SJCRH30 (cell line): Measurements from ENCODE around the gene PEAR1.

GRCh38 chr1:156468323-156468712, 32.3 kb downstream of the MEF2D start:
- RAMPAGE, long total RNA = no peak

- RAMPAGE, long total RNA = no peak
These were observed 17.3 kb downstream of the MEF2D start for GRCh38 chr1:156483195-156483693.

DNA sequence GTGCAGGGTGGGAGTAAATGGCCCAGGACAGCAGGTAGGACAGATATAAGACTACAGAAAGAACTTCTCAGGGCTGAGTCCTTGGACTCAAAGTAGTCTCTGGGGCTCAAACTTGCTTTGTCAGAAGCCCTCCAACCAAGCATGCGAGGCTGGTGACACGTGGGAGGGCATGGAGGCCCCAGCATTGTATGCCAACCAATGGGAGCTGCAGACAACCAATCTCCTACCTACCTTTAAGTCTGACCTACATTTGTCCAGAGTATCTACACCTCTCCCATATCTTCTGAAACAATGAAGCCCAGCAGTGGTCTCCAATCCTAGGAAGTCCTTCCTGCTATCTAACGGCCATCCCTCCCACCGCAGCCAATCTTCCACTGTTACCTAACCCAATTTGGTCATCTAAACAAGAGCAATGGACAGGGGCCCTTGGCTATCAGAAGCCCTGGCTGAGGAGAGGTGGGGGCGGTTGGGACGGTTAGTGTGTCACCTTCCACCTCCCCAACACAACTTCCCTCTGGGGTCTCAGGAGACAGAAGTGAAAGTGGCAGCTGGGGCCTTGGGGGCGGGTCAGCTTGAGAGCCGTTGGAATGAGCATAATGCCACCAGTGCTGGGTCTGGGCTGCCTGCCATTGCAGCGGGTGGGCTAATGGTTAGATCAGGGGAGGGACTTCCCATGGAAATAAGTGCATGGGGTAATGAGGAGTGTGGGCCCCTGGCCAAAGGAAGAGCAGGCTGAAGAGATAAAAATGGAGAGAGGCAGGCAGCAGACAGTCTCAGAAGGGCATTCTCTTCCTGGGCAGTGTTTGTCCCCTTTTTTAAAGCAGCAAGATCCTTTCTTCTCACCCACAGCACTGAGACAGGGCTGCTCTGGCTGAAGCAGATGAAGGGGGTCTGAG, 8.1 kb downstream of the MEF2D start:
- RAMPAGE, long total RNA = no peak

- RAMPAGE, long total RNA = no peak
These were observed 6.3 kb downstream of the MEF2D start for GRCh38 chr1:156494100-156494887.

DNA sequence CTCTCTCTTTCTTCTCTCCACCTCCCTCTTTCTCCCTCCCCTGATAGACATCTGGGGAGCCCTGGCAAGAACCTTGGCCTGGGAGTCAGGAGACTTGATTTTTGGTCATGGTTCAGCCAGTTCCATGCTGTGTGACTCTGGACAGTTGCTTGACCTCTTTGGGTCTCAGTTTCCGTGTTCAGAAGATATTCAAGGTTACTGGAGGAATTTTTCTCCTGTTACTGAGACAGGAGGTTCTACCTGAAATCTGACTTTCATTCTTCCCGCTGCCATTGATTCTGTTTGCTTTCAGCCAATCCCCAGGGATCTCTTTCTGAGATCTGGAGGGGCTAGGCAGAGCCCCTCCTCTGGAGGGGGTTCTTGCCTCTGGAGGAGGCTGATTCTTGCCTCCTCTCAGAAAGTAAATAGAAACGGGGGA, 3.1 kb upstream of the BCAN start:
- RAMPAGE, long total RNA = no peak

- RAMPAGE, long total RNA = no peak
These were observed 624 bp downstream of the BCAN start for GRCh38 chr1:156642258-156643224.

DNA sequence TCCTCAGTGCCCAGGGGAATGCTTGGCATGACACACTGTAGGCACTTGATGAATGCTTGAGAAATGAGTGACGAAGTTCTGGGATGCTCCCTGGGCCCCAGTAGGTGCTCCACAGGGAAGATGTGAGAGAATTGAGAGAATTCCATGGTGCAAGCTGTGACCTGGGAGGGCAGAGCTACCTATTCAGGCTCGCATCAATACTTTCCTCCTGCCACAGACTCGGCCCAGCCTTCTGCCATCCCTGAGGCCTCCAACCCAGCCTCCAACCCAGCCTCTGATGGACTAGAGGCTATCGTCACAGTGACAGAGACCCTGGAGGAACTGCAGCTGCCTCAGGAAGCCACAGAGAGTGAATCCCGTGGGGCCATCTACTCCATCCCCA, 9.3 kb downstream of the BCAN start:
- RAMPAGE, long total RNA = no peak

- RAMPAGE, long total RNA = no peak
These were observed 14.0 kb downstream of the NES start for GRCh38 chr1:156663106-156663732.

DNA sequence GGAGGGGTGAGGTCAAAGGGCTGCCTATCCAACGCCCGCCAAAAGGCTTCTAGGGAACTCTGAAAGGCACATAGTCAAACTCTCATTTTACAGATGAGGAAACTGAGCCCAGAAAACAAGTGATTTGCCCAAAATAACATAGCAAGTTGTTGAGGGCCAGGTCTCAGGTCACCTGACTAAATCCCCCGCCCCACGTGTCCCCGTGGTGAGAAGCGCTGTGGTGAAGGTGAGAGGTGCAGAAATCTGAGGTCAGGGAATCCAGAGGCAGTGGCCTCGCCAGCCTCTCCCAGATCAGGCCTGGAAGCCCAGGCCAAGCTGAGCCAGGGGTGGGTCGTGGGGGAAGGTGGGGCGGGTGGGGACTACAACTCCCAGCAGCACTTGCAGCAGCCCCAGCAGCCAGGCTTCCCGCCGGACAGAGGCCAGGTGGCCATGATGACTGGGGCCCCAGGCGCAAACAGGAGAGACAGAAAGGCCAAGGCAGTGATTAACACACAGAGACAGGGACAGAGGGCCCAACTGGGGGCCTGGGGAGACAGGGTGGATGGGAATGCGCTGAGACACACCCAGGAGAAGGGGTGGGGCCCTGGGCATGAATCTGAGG, 5.0 kb downstream of the HDGF start:
- RAMPAGE, long total RNA = no peak

DNA sequence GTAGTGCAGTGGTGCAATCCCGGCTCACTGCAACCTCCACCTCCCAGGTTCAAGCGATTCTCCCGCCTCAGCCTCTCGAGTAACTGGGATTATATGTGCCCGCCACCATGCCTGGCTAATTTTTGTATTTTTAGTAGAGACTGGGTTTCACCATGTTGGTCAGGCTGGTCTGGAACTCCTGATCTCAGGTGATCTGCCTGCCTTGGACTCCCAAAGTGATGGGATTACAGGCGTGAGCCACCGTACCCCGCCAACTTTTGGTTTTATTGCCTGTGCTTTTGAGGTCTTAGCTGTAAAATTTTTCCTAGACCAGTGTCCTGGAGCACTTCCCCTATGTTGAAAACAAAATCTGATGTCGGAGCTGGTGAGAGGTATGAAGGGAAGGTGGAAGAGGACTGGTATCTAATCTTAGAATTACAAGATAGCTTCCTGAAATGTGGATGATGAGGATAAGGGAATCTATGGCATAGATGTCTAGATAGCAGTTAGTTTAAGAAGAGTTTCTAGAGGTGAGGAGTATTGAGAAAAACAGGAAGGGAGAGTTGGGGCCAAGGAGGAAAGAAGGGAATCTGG, 21.8 kb downstream of the PRCC start:
- RAMPAGE, long total RNA = no peak

- RAMPAGE, long total RNA = no peak
These were observed at the start of gene PEAR1 for GRCh38 chr1:156893322-156894515. Gene PEAR1, plus strand, starts transcription at chr1:156893718.

DNA sequence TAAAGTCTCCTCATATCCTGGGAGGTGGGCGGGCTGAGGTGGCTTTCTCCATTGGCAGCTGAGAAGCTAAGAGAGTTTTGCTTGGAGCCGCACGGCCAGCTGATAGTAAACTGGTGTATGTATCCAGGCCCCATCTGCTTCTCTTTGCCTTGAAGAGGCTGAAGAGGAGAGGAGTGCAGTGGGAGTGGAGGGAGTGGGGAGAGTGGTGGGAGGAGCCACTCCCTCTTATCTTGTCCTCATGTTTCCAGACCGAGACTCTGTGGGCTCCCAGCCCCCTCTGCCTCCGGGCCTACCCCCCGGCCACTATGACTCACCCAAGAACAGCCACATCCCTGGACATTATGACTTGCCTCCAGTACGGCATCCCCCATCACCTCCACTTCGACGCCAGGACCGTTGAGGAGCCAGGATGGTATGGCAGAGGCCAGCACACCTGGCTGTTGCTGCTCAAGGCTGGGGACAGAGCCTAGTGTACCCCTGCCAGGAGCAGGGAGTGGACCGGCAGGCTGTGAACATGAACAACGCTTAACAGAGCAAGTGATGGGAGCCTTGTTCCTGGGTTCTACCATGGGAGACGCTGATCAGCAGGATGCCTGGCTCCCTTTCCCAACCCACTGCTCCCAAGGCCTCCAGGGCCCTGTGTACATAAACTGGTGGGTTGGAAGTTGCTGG, 5.9 kb upstream of the LRRC71 start:
- RAMPAGE, long total RNA = no peak

GRCh38 chr1:157139253-157139674, 1.1 kb upstream of the ETV3 start:
- RAMPAGE, long total RNA = no peak

DNA sequence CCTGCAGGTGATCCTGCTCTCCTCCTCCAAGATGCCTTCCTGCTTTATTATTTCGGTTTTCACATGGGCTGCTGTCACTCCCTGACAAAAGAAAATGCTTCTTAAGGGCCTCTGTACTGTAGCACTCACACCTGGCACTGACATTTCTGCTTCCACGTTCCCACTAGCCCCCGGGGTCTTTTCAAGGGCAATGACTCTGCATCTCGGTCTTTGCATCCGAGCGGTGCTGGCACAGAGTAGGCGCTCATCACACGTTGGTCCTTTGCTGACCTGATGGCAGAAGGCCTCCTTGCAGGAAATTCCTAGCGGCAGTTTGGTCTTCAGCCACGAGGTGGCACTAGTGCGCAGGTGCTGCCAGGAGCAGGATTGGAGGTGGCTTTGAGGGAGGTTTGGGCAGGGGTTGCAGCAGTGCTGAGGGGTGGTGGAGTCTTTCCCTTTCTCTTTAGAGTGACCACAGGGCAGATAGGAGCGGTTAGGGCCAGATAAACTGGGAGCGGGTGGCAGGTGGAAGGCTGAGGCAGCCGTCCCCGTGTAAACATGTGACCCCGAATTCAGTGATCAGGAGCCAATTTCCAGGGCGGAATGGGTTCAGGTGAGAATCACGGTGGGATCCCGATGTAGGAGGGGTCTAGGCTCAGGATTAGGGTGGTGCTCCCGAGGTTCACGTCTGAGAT, 25.4 kb upstream of the ETV3 start:
- RAMPAGE, long total RNA = no peak

DNA sequence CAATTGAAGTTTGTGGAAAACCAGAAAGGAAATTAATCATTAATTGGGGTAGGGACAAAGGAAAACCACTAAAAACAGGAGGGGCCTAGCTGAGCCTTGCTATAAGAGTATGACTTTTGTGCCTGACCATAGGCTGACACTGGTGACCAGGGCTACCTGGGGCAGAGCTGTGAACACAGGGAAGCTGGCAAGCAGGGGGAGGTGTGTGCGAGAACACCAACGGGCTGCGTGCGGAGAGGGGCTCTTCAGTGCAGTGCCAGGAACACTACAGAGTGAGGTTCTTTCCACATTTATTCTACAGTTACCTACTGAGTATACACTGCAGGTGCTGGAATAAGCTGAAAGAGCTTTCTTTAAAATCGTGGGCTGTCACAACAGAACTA, 102.6 kb upstream of the ETV3 start:
- RAMPAGE, long total RNA = no peak

DNA sequence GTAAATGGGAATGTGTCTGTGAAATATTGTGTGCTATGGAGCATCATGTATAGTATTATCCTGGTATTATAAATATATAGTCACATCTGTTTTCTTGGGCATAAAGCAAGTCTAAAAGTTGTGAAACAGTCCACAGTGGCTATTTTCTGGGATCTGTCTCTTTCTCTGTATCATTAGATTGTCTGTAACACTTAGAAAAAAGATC, 110.9 kb upstream of the ETV3 start:
- RAMPAGE, long total RNA = no peak

- RAMPAGE, long total RNA = no peak
These were observed 1.8 kb upstream of the FCRL3 start for GRCh38 chr1:157702353-157702724.

- RAMPAGE, long total RNA = no peak
These were observed 14.4 kb upstream of the KIRREL1 start for GRCh38 chr1:157978932-157979540.

DNA sequence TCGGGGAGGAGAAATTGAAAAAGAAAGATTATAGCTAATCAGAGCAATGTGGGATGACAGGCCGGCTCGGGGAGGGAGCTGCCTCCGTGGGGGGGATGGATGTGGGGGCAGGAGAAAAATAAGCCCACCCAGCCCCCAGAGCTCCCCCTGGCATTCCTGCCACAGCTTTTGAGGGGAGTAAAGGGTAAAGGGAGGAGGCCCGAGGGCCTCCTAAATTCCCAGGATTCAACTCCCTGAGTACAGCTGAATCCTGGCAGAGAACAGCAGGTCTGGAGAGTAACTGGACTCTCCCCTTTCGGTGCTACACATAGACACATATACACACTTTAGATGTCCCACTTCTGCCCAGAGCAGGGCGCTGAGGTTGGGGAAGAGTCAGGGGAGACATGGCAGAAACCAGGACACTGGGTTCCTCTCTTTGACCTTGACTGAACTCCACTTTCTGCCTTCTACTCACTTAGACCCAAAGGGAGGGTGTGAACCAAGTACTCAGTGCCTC, 3.0 kb downstream of the KIRREL1 start:
- RAMPAGE, long total RNA = no peak

- RAMPAGE, long total RNA = no peak
These were observed 2.9 kb upstream of the CD1D start for GRCh38 chr1:158177590-158178398.